Neural progenitor cell (in vitro differentiated cells): ENCODE measurements around a stretch of chr7.

DNA sequence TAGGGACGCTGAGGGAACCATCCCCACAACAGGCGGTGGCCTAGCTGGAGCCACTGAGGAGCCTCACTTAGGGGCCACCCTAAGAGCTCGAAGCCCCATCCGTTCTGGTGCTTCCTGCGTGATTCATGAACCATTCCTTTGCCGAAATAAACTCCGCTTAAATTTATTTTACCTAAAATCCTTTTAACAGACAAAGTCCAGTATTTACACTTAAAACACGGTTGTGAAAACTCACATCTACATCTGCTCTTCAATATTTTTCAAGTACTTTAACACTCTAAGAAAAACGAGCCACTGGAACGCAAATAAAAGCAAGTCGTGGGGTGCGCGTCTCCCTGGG is 161.9 kb upstream of the FAM20C start:
- RAMPAGE, long total RNA = no peak

DNA sequence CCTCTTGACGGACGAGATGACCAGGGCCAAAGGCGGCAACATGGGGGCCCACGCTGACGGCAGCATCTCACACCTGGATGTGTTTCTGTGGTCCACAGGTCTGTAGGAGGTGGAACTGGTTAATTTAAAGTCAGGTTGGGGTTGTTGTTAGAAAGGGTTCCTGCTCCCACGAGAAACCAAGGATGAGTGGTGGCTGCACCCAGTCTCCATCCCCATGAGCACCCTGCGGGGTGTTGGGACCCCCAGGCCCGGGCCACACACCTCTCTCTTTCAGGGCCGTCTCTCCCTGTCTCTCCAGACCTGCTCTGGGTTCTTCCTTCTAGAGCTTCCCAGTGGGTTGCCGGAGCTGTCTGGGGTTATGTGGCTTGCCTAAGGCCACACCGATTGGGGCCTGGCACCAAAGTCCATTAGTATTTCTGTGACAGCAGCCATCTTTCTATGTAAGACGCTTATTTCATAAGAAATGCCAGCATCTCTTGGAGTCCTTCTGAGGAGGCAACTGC is 8.9 kb downstream of the FAM20C start:
- RAMPAGE, long total RNA = no peak

GRCh38 chr7:260450-261188 is 29.4 kb upstream of the FOXL3 start:
- RAMPAGE, long total RNA = no peak

DNA sequence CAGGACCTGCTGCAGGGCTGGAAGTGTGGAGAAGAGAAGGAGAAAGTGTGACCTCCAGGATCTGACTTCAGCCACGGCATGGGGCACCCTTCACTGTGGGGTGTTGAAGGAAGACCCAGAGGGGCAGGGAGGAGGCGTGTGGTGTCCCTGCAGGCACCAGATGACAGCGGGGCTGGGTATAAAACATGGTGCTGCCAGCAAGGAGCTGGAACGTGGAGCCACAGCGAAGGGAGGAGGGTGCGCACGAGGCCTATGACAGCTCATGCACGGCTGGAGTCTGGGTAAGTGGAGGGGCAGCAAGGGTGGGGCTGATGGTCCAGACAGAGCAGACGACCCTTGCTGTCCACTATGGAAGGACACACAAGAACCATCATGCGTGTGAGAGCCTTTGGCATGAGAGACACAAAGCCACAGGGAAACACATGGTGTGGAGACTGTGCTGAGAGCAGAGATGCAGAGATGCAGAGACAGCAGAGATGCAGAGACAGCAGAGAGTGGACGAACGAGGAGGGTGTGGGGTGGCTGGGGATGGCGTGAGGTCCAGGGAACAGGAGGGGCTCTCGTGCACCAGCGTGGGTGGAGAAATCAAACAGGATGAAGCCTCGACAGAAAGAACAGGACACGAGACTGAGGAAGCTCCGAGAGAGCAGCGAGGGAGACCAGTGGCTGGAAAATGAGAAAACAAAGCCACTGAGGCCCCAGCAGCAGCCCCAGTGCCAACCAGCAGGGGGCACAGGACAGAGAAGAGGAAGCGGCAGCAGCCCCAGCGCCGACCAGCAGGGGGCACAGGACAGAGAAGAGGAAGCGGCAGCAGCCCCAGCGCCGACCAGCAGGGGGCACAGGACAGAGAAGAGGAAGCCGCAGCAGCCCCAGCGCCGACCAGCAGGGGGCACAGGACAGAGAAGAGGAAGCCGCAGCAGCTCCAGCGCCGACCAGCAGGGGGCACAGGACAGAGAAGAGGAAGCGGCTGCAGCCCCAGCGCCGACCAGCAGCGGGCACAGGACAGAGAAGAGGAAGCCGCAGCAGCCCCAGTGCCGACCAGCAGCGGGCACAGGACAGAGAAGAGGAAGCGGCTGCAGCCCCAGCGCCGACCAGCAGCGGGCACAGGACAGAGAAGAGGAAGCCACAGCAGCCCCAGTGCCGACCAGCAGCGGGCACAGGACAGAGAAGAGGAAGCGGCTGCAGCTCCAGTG is 27.4 kb upstream of the FOXL3 start:
- RAMPAGE, long total RNA = no peak

DNA sequence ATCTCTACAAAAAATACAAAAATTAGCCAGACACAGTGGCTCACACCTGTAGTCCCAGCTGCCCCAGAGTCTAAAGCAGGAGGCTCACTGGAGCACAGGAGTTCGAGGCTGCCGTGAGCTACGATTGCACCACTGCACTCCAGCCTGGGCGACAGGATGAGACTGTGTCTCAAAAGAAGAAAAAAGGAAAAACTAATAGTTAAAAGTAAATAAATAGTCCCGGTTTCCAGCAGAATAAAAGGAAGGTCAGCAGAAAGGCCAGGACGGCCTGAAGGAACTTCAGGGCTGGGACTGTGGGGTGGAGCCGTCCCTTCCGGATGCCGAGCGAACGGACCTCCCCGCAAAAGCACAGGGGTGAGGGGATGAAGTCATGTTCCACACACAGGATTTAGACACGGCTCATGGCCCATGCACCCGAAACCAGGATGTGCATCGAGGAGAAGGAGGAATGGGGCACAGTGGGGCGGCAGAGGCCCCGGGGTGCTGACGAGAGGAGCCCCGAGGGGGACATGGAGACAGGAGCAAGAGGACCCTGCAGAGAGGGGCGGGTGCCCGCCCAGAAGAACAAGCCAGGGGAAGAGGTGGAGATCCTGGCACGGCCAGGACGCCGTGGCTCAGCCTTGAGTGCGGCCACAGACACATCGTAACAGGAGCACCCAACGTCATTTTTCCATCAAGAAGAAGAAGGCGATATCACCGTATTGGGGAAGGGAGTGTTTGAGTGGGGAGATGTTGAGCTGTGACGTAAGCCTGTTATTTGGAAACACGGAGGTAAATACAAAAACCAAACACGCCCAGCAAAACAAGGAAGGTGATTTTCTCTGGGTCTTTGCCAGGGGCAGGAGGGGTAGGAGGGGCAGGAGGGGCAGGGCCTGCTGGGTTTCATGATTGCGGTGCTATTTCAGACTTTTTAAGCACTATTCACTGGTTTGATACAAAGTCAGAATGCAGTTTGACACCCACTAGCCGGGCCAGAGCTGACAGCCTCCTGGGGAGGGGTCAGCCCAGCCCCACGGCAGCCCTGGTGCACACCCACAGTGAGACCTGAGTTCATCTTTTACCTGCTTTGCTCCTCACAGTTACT is 25.4 kb upstream of the FOXL3 start:
- RAMPAGE, long total RNA = no peak

- RAMPAGE, long total RNA = no peak
These were observed 16.3 kb downstream of the FOXL3 start for GRCh38 chr7:306315-306609.

GRCh38 chr7:318291-319522 is 28.7 kb downstream of the FOXL3 start:
- RAMPAGE, long total RNA = no peak

GRCh38 chr7:464922-465489 is 54.6 kb downstream of the PDGFA start:
- RAMPAGE, long total RNA = no peak

GRCh38 chr7:540020-540266 is 20.3 kb upstream of the PDGFA start:
- RAMPAGE, long total RNA = no peak

DNA sequence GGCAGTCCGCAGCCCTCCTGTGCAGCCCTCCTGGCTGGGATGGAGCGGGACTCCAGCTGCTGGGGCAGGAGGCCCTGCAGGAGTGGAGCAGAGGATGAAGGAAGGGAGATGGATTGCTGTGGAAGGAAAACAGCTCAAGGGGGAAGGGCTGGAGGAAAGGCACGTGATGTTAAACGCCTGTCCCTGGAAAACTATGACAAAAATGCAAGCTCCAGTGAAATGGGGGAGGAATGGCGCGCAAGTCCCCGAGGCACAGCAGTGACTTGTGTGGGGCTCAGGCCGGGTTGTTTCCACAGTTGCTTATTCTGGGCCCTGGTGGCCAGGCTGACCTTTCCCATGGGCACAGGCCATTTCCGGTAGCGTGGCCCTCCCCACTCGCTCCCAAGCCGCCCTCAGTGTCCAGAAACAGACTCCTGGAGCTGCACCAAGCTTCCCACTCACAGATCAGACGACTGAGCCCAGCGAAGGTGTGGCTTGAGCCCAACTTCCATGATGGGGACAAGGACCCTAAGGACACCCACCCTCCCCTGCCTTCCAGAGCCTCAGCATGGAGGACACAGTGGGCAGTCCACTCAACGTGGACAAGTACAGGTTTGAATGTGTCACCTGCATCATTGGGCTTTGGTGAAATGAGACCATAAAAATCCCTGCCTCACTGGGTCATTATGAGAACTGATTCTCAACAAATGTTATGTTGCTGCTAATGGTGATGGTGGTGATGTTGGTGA is 68.2 kb upstream of the PDGFA start:
- RAMPAGE, long total RNA = no peak

GRCh38 chr7:607843-608366 is 88.3 kb upstream of the PDGFA start:
- RAMPAGE, long total RNA = no peak

DNA sequence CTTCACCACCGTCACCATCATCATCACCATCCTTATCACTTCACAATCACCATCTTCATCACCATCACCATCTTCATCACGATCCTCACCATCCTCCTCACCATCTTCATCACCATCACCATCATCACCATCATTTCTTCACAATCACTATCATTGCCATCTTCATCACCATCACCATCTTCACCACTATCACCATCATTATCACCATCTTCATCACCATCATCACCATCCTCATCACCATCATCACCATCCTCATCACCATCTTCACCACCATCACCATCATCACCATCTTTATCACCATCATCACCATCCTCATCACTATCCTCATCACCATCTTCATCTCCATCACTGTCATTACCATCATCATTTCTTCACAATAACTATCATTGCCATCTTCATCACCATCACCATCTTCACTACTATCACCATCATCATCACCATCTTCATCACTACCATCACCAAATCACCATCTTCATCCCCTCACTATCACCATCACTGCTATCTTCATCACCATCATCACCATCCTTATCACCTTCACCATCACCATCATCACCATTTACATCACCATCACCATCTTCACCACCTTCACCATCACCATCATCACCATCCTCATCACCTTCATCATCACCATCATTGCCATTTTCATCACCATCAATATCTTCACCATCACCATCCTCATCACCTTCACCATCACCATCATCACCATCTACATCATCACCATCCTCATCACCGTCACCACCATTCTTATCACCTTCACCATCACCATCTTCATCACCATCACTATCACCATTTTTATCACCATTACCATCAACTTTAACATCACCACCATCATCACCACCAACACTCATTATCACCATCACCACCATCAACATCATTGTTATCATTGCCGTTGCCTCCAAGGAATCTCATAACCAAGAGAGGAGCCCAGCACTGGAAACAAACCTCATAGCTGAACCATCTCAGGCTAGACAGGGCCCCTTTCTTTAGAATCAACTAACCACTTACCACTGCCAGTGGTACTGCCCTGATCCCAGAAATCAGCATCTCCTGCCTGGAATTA is 72.2 kb upstream of the DNAAF5 start:
- RAMPAGE, long total RNA = no peak

DNA sequence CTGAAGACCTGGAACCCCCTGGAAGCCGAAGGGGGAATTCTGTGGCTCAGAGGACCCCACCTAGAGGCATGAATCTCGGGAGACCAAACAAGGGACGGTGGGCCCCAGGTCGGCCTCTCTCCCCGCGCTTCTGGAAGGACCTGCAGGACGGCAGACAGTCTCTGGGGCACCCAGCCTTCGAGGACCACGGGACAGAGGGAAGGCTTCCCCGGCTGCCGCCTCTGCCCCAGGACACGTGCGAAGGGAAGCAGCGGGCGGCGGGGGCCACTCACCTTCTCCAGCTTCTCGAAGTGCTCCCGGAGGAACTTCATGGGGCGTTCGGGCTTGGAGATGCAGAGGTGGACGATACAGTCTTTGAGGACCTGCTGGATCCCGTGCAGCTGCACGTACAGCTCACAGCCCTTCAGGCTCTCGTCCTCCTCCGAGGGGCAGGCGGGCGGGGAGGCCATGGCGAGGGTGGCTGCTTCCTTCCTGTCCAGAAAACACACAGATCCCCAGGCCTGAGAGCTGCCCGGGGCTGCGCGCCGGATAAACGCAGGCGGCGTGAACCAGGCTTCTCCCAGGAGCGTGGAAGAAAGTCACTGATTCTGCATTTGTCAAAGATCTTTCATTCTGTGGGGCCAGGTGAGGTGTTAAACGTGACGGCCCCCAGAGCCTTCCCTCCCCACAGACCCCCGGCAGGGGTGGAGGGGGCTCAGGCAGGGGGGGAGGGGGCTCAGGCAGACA is 15.3 kb upstream of the DNAAF5 start:
- RAMPAGE, long total RNA = no peak

- RAMPAGE, long total RNA = no peak
These were observed 14.6 kb upstream of the DNAAF5 start for GRCh38 chr7:711783-712335.

GRCh38 chr7:732126-732597 is 5.1 kb upstream of the PRKAR1B start:
- RAMPAGE, long total RNA = no peak

GRCh38 chr7:871904-872531 is 4.3 kb upstream of the GET4 start:
- RAMPAGE, long total RNA = no peak

GRCh38 chr7:892520-893613 is 16.5 kb downstream of the GET4 start:
- RAMPAGE, long total RNA = no peak

DNA sequence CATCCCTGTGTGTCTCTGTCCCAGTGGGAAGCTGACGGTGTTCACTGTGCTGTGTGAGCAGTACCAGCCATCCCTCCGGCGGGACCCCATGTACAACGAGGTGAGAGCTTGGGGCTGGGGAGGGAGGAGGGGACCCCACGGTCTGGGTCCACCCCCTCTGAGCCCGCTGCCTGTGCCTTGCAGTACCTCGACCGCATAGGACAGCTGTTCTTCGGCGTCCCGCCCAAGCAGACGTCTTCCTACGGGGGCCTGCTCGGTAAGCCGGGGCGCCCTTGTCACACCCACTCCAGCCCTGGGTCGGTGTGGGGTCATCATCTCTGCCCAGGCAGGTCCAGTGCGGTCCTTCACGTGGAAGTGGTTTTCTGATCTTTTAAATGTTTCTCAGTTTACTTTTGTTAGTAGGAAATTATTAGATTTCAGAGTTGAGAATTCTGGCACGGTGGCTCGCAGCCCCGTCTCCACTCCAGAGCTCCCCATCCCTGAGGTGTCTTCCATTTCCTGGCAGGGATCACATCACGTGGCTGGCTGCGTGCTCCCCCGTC is 17.4 kb downstream of the GET4 start:
- RAMPAGE, long total RNA = no peak

GRCh38 chr7:913898-914675 is 37.7 kb downstream of the GET4 start:
- RAMPAGE, long total RNA = no peak

DNA sequence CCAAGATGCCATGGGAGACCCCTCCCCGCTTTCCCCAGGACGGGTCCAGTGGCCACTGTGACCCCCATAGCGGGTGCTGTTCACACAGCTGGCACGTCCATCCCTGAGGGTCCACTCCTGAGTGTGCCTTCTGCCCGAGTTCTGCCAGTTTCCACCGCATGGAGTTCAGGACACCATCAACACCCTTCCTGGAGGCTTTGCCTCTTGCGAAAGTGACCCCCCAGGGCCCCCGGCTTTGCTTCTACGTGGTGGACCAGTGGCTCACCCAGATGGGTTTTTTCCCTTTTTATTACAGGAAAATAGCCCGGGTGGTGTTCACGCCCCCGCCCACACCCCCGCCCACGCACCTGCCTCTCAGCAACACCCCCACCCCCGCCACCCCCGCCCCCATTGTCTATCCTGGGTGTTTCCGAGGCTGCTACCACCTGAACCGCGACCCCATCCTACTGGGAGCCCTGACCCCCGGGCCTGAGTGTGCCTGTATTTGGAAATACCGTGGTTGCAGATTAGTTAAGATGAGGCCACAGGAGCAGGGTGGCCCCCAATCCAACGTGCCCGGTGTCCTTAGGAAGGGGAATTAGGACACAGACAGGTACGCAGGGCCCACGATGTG is 31.9 kb downstream of the ADAP1 start:
- RAMPAGE, long total RNA = no peak